BE2C (cell line): ENCODE measurements around a stretch of chr6.

DNA sequence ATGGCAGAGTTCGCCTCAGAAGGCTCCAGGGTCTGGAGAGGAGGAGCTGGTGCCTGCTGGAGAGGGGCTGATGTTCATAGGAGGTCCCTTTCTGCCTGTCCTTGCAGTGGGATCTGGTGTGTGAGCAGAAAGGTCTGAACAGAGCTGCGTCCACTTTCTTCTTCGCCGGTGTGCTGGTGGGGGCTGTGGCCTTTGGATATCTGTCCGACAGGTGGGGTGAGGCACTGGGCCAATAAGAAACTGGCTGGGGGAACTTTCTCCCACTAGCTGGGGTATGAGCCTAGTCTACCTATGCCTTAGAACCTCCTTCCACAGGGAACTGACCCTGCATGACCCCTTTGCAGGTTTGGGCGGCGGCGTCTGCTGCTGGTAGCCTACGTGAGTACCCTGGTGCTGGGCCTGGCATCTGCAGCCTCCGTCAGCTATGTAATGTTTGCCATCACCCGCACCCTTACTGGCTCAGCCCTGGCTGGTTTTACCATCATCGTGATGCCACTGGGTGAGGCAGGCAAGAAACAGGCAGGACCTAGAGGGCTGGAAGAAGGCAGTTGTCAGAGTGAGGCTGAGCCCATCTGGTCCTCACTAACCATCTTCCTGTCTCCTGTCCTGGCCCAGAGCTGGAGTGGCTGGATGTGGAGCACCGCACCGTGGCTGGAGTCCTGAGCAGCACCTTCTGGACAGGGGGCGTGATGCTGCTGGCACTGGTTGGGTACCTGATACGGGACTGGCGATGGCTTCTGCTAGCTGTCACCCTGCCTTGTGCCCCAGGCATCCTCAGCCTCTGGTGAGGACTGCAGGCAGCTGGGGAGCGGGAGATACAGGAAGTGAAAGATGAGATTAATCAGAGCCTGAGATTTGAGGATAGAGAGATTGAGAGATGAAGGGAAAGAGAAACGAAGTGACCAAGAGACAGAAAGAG, 1.5 kb downstream of the SLC22A7 start:
- RRBS = no CpG with 5 or more reads among the region's 19 CpGs

DNA sequence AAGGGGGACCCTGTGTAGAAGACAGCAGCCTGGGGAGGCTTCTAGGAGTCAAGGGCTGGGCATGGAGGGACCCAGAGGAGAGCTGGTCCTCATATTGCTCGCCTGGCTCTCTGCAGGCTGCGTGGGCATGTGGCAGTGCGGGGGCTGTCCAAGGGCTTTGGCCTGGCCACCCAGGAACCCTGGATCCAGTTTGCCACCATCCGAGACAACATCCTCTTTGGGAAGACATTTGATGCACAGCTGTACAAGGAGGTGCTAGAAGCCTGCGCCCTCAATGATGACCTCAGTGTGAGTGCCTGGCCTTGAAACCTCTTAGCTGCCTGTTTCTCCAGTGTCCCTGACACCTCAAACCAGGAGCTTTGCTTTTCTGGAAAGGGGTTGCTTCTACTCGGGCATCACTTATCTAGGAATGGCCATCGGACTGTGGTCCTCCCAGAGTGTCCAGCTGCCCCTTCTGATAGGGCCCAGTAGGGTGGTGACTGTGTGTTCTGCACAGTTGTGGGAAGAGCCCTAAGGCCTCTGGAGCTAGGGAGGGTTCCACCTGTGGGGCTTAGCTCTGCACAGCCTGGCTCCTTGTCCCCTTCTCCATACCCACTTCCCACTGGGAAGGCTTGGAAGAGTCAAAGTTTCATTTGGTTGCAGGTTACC, 11.3 kb downstream of the ABCC10 start:
- RRBS = no CpG with 5 or more reads among the region's 7 CpGs

DNA sequence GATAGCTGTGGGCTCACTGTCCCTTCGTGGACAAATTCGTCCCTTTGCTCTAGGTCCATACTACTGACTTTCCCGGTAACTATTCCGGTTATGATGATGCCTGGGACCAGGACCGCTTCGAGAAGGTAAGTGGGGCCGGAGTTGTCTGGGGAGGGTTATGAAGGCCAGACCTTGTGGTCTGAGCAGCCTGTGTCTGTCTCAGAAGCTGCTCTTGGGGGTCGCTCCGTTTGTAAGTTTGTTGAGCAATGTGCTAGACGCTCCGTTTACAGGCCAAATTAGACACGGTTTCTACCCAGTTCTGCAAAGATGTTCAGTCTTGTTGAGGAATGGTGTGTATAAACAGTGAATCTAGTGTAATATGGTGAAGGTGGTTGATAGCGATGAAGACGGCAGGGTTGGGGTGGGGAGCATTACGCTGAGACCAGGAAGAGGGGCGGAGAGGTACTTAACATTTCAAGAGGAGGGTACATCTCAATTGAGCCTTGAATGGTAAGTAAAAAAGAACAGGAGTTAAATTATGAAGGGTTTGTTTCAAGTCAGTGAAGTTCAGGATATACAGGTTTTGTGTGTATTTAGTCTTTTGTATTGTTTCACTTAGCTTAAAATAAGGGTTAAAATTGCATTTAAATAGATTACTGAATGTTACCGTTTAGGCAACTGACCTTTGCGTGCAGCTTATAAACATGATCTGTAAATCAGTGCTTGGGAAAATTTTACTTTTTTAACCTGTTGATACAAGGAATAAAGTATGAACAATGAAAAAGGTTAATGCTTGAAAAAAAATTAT, 557 bp downstream of the POLR1C start:
- RRBS = 3% methylated on average over 3 of the region's 18 CpGs

DNA sequence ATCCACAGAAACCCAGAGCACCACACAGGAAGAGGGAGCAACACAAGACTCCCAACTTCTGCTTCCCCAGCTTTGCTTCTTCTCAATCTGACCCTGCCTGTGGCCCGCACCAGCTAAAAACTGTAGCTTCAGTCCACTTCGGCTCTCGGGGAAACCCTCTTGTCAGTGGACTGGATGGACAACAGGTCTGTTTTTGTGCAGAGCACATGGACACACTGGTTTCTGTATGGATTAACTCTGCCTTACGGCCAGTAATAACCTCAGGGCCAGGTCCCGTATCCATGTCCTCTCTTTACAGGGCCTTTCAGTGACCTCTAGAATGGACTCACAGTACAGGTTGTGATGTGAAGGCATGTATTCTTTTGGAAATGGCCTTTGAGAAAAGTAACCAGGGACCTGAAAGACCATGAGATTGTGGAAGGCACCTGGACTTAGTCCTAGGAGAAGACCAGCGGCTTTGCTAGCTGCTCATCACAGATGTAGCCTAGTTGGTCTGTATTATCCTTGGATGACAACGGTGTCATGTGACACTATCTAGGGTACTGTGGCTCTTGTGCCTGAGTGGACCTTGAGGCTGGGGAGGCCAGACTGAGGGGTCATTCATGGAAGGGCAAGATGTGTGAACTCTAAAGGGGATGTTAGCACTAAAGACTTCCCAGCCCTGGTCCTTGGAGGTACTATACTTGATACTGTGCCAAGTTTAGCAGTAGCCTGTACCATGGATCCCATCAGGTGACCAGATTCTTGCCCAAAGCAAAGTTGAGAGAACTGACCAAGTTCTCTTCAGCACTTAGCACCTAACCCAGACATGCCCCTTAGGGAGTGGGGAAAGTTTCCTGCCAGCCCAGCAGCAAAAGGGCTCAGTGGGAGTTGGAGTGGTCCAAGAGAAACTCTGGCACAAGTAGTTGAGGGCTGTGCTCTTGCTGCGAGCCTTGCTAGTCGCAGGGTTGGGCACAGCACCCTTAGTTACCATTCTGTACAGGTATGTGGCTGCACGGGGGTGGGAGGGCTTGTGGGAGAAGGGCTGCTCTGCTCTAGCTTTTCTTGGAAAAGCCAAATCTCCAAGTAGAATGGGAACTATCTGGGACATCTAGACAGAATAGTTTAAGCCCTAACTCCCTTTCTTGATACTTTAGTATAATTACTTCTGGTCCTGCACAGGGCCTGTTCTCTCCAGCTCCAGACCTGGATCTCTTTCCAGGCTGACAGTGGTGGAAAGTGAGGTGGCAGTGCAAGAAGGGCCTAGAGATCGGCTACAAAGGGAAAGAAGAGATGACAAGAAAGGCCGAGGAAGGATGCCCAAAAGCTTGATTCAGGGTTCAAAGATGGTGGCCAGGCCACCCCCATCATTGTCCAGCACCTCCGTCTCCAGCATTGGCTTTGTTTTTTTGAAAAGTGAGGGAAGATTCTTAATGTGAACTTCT, 6.2 kb downstream of the POLR1C start:
- RRBS = no CpG with 5 or more reads among the region's 13 CpGs

- RRBS = no CpG with 5 or more reads among the region's 5 CpGs
These were observed 5.0 kb downstream of the XPO5 start for GRCh38 chr6:43570712-43571452.

- RRBS = no CpG with 5 or more reads among the region's 15 CpGs
These were observed 20.2 kb downstream of the MRPS18A start for GRCh38 chr6:43667083-43668032.

- RRBS = no CpG with 5 or more reads among the region's 3 CpGs
These were observed 4.5 kb downstream of the MRPS18A start for GRCh38 chr6:43683158-43683457.

GRCh38 chr6:43741722-43742293, 28.2 kb upstream of the VEGFA start:
- RRBS = no CpG with 5 or more reads among the region's 5 CpGs

DNA sequence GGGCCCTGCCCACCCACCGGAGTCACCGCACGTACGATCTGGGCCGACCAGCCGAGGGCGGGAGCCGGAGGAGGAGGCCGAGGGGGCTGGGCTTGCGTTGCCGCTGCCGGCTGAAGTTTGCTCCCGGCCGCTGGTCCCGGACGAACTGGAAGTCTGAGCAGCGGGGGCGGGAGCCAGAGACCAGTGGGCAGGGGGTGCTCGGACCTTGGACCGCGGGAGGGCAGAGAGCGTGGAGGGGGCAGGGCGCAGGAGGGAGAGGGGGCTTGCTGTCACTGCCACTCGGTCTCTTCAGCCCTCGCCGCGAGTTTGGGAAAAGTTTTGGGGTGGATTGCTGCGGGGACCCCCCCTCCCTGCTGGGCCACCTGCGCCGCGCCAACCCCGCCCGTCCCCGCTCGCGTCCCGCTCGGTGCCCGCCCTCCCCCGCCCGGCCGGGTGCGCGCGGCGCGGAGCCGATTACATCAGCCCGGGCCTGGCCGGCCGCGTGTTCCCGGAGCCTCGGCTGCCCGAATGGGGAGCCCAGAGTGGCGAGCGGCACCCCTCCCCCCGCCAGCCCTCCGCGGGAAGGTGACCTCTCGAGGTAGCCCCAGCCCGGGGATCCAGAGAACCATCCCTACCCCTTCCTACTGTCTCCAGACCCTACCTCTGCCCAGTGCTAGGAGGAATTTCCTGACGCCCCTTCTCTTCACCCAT, 1.7 kb downstream of the VEGFA start:
- RRBS = 1% methylated on average over 26 of the region's 63 CpGs

DNA sequence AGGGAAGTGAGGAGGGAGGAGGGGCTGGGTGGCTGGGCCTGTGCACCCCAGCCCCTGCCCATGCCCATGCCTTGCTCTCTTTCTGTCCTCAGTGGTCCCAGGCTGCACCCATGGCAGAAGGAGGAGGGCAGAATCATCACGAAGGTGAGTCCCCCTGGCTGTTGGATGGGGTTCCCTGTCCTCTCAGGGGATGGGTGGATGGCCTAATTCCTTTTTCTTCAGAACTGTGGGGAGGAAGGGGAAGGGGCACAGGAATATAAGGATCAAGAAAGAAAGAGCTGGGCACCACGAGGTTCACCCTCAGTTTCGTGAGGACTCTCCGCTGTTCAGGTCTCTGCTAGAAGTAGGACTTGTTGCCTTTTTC, 4.2 kb downstream of the VEGFA start:
- RRBS = no CpG with 5 or more reads among the region's 4 CpGs

DNA sequence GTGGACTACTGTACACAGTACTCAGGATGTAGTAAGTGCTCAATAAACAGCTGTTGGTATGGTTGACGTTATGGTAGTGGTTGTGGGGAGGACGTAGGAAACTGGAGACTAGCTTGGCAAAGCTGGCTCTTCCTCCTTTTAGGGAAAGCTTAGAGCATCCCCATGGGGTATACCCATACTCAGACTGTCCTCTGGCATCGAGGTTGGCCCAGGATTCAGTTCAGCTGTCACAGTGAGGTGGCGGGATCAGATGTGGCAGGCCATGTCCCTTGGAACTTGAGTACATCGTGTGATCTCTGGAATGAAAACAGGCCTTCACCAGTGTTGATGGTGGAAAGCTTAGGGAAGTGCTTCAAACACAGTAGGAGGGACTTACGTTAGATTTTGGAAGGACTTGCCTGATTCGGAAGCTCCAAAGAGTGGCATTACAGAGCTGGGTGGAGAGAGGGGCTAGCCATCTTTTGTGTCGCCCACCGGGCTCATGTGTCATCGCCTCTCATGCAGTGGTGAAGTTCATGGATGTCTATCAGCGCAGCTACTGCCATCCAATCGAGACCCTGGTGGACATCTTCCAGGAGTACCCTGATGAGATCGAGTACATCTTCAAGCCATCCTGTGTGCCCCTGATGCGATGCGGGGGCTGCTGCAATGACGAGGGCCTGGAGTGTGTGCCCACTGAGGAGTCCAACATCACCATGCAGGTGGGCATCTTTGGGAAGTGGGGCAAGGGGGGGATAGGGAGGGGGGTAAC, 7.1 kb downstream of the VEGFA start:
- RRBS = no CpG with 5 or more reads among the region's 16 CpGs

GRCh38 chr6:43784204-43785561, 14.7 kb downstream of the VEGFA start:
- RRBS = 83% methylated on average over 7 of the region's 37 CpGs

DNA sequence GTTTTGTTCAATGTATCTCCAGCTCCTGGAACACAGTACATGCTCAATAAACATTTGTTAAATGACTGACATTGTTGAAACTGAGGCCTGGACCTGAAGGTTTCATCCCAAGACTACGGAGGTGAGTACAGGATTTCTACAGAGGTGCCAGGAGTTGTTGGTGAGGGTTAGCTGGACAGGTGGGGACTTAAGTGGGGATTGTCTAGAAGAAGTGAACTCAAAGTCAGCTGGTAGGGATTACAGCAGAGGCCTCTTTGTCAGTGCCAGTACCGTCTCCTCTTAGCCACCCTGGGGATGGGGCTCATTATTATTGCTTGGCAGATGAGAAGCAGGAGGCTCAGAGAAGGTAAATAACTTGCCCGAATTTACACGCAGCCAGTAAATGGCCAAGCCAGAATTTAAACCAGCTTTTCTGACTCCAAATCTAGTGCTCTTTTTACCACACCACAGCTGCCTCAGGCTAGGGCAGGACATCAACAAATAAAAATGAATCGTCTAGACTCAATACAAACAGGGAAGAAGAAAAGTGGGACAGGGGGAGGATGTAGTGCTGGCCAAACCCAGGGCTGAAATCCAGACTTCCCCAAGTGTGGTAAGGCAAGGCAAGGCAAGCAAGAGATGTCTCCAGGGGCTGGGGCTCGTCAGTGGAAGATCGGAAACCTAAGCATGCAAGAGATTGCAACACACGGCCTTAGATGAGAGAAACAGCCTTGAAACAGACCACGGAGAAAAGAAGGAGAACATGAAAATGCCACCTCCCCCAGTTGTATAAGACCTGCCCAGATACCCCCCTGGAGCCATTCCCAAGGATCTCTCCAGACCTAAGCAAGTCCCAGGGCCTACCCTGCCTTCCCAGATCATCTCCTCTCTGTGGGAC, 19.8 kb downstream of the VEGFA start:
- RRBS = no CpG with 5 or more reads among the region's 9 CpGs

- RRBS = no CpG with 5 or more reads among the region's 16 CpGs
These were observed 31.8 kb downstream of the VEGFA start for GRCh38 chr6:43801695-43802316.

GRCh38 chr6:43807047-43808298, 37.5 kb downstream of the VEGFA start:
- RRBS = no CpG with 5 or more reads among the region's 18 CpGs

DNA sequence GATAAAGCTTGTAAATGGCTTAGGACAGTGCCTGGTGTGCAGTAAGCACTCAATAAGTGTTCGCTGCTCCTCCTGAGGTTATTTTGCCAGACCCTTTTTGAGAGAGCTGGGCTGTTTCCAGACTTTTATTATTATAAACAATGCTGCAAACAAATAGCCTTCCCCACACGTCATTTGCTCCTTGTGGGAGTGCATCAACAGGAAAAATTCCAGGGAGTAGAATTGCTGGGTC, 70.7 kb downstream of the VEGFA start:
- RRBS = no CpG with 5 or more reads among the region's 2 CpGs

GRCh38 chr6:43915835-43916705, 146.1 kb downstream of the VEGFA start:
- RRBS = no CpG with 5 or more reads among the region's 7 CpGs

- RRBS = no CpG with 5 or more reads among the region's 11 CpGs
These were observed 152.0 kb downstream of the VEGFA start for GRCh38 chr6:43922012-43922453.

GRCh38 chr6:44072965-44073167, 54.4 kb downstream of the MRPL14 start:
- RRBS = no CpG with 5 or more reads among the region's 3 CpGs

DNA sequence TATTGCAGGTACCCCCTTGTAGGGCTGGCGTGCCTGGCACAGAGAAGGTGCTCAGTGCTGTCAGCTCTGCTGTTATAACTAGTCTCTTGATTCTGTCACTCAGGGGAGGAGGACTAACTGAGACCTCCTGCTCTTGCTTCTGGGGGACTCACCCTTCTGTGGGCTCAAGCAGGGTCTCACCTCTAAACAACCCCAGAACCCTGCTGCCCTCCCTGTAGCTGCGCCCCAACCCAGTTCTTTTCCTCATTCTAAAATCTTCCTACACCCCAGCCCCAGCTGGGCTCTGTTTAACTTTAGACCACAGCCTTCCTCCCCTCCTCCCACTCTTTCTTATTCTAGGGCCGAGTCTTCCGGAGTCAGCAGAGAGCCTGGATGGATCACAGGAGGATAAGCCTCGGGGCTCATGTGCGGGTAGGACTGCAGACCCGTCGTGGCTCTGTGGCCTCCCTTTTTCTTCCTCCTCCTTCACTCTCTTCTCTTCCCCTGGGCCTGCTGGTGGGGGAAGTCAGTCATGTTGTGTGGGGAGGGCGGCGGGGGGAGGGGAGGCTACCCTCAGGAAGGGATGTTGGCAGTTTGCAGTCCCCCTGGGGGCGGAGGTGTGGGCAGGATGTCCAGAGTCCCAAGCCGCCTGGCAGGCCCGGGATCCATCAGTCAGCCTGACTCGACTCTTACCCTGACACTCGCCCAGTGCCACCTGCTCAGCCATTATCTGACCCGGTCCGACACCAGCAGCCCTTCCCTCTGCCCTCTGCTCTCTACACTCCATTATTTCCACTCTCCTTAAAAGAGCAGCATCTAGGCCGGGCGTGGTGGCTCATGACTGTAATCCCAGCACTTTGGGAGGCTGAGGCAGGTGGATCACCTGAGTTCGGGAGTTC, 8.0 kb downstream of the CAPN11 start:
- RRBS = 53% methylated on average over 6 of the region's 20 CpGs